Metanephros (tissue), 2 donors: Measurements from ENCODE around the genes PI4KA and LZTR1.

- RAMPAGE, long total RNA: no peak
Observed at GRCh38 chr22:20126635-20127669, 4.7 kb upstream of the ZDHHC8 start.

- RAMPAGE, long total RNA: no peak
Observed at GRCh38 chr22:20147320-20147931, 3.4 kb downstream of the CCDC188 start.

DNA sequence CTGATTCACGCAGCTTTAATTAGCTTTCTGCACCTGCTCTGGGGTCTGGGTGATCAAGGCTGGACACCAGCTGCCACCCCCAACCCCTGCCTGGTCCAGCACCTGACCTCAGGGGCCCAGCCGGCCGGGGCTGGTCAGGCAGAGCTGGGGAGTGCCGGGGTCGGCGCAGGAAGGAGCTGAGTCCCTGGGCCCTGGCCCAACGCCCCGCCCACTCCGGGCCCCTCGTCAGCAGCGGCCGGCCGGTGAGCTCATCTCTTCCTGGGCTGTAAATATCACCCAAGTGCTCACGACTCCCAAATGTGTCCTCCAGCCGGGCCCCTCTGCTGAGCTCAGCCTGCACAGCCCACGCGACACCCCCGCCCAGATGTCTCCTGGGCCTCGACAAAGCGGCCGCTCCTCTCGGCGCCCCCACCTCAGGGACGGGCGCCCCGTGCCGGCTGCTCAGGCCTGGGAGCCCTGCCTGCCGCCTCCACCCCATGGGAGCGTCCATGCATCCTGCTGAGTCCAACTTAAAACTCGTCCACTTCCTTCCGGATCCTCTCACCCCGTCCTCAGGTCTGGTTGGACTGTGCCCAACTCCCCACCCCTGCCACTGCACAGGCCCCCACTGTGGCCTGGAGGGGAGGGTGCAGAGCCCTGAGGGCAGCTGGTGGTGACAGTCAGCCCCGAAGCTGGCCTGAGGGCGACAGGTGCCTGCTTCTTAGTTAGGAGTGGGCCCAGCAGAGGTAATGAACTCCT, 29.0 kb downstream of the RTN4R start:
- RAMPAGE, long total RNA: no peak

DNA sequence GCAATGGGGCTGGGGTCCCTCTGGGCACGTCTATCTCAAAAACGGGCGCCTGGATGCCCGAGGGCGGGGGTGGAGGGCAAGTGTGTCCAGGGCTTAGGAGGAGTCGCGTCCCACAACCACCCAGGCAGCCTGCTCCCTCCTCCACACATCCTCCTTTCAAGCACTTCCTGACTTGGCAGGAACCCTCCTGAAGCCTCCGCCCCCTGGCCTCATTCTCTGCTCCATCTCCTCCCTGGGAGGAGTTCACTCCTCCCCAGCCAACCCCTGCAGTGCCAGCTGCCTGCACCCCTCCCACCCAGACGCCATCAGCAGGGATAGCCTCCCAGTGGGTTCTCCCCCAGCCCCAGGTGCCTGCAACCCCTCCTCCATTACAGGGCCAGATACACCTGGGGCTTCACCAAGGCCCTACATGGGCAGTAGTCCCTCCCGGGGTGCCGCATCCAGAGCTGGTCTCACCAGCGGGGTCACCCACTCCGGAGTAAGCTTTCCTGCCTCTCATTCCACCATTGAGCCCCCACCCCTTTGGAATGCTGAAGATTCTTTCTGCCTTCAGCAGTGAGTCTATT, 24.5 kb downstream of the RTN4R start:
- RAMPAGE, long total RNA: no peak

- RAMPAGE, long total RNA: no peak
Observed at GRCh38 chr22:20428917-20429976, 8.4 kb downstream of the SCARF2 start.

DNA sequence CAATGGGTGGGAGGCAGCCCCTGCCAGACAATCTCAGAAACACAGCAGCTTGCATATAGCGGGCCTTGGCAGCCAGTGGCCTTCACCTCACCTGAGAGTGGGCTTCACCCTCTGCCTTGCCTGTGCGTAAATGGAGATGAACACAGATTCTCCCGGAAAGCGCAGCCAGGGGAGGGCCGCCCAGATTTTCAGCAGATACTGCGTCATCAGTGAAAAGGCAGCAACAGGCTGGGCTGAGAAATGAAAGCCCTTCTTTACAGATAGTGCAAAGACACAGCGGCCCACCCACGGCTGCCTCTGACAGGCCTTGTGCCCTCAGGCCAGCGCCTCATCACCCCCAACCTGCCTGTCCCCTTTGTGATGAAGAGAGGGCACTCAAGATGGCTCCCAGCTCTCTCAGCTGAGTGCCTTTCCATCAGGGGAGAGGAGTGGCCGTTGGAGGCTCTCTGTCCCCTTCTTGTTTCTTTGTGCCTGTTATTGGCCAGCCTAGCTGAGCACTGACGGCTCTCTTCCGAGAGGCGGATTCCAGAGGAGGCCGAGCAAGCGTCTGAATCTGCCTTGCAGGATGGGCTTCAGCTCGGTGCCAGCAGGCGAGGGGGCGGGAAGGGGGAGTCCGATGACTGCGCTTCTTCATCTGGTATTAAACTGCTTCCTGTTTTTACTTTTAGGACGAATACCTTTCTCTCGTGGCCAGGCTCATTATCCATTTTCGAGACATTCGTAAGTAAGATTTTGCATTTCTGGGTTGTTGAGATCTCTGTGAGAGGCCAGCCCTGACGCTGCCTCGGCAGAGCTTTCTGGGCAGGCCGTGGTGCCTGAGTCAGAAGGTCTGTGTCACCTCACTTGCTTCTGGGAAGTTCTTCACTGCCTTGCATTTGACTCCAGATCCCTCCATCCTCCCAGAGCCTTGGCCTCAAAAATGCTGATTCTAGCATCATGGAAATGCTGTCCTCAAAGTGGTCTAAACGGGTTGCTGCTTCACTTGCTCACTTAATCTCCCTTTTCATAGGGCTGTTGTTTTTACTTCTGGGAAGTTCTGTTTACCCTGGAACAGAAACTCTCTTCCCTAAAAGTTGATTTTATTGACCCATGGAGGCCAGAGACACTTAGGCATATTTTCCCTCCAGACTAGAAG, 43.7 kb downstream of the MED15 start:
- RAMPAGE, long total RNA: no peak

DNA sequence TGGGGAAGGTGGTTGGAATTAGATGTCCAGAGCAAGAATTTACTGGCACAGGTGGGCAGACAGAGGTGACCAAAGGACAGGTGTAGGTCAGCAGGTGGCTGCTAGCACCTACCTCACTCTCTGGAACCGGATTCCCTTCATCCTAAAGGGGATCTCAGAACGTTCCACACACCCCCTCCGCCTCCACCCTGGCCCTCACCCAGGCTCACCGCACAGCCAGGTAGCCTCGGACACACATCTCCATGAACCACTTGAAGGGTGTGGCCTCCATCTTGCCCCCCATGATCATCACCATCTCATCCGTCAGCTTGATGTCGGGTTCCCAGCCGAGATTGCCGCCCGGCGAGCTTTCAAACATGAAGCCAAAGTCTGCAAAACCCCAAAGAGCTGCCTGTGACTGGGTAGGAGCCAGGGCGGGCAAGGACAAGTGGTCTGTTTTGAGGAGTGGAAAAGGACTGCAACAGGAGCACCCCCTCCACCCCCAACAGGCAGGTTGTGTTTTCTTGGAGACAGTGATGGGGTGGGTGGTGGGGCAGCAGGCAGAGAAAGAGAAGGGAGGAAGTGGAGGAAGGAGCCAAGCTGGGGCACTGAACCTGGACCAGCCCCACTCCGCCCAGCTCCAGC, 63.3 kb upstream of the SERPIND1 start:
- RAMPAGE, long total RNA: no peak

GRCh38 chr22:20786399-20787172, 12.7 kb downstream of the SERPIND1 start:
- RAMPAGE, long total RNA: no peak

DNA sequence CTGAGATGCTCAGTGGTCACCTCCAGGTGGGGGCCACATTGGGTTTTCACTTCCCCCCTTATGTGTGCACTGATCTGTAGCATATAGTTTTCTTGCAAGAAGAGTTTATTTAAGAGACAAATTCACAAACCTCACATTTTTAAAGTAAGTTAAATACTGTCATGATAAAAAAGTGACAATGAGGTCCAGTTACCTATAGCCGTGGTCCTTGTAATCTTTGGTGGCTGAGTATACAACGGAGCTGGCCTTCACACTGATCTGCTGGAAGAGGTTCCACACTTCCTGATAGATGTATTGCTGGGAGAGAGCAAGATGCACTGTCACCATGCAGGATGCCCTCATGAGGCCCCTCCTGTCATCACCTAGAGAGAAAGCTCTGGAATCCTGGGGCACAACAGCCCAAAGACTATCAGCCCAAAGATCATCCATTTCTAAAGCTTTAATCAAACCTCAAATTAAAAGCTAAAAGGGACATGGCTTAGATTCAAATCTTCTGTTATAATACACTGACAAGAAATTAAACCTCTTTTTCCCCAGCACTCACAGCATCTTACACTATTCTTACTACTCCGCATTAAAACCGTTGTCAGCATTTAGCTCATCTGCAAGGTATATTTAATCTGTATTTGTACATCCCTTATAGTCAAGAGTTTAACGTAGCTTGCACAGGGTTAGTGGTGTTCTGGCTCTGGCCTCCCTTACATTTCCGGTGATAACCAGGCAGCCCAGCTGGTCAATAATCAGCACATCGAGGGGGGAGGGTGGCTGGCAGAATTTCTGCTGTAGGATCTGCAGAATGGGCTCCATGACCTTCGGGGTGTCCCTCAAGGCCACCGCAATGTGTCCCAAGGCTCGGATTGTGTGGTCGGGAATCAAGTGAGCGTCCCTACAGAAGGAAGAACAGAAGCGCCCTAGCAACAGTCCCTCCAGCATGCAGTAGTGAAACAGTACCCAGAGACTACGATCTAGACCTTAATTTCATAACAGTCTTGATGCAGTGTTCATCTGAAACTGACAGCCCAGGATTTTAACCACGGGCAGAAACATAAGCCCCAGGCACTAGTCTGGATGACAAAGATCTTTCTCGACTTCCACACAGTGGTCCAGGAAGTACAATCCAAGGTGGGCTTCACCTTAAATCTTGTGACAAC, 24.9 kb downstream of the SERPIND1 start:
- RAMPAGE, long total RNA: no peak

- RAMPAGE, long total RNA: no peak
Observed at GRCh38 chr22:20858195-20858939, at the start of gene PI4KA. TSS of gene PI4KA (minus strand) at chr22:20858811.

GRCh38 chr22:20949462-20950386, 17.3 kb upstream of the AIFM3 start:
- RAMPAGE, long total RNA: no peak

DNA sequence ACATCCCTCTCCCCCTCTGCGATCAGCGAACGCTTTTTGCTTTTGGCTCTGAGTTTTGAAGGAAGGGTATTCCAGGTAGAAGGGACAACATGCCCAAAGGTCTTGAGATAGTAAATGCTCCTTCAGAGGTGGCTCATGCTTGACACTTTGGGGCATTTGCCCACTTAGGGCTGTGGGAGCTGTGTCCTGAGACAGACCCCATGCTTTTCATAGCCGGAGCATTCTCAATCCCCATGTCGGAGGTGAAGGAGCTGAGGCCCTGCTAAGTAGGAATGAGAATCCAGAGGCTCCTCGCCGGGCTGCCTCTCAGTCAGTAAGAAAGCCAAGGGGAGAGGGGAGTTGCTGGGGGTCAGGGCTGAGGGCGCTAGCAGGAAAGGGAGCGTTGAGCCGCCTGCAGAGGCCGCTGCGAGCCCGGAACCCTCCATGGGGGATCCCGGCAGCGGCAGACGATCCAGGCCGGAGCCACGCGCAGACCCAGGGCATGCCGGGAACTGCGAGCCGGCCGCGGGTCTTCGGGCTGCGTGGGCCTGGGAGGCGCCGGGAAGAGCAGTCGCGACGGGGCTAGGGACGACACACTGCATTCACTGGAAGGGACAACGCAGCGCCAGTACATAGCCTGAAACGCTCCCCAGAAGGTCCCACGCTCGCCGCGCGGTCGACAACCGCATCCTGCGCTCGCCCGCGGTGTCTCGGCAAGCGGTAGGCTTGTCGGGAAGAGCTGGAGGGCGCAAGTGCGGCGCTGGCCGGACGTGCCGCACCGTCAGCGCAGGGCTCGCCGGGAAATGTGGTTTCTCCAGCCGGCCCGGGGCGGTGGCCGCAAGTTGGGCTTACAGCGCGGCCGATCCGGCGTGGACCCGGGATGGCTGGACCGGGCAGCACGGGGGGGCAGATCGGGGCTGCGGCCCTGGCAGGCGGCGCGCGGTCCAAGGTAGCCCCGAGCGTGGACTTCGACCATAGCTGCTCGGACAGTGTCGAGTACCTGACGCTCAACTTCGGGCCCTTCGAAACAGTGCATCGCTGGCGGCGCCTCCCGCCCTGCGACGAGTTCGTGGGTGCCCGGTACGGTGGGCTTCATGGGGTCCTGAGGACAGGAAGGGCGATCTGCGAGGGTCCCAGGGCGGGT, at the start of gene LZTR1:
TSS of gene LZTR1 (plus strand) at position 785 of the 1,123 bp plus-strand sequence.
- RAMPAGE, long total RNA: no peak

GRCh38 chr22:20997111-20998114, 4.5 kb downstream of the THAP7 start:
- RAMPAGE, long total RNA: no peak

DNA sequence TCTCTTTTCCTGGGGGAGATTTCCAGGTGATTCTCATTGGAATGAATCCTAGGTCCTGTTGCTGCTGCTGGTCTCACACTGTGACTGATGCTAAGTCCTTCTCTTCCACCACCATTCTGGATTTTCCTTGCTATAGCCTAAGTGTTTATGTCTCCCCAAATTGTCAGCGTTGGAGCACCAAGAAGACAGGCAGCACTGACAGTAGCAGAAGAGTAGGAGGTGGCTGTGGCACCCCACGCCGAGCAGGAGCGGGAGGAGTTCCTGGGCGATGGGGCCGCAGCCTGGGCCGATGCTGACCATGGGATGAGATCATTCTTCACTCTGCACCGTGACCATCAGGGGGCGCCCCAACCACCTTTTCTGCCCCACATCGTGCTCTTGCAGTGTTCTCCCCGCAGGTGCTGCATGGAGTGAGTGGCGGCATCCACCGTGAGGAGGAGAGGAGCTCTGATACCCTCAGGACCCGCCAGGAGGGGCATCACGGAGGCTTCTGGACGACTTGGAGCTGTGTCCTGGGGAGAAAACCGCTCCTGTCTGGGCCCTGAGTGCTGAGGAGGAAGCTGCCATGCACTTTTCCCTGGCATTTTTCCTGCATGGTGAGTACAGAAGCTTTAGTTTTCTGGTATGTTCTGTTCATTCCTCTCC, 57.0 kb downstream of the LRRC74B start:
- RAMPAGE, long total RNA: no peak

- RAMPAGE, long total RNA: no peak
Observed at GRCh38 chr22:21760504-21761807, 25.4 kb upstream of the YPEL1 start.

DNA sequence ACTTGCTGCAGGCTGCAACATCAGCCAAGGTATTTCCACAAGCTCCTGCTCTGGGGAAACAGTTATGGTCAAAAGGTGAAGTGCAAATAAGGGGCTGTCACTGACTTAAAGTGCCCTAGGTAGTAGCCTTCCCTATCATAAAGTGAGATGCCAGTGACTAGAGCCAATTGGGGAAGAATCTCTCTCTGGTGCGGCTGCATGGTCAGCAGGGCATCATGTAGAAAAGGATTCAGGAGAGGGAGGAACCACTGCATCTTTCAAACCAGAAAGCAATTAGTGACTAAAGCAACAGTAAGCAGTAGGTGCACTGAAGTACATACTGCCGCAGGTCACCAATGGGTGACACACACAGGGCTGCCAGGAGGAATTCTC, 28.1 kb upstream of the YPEL1 start:
- RAMPAGE, long total RNA: no peak

- RAMPAGE, long total RNA: no peak
Observed at GRCh38 chr22:21810773-21811208, 56.7 kb downstream of the MAPK1 start.

GRCh38 chr22:21946823-21948112, 5.4 kb downstream of the PPM1F start:
- RAMPAGE, long total RNA: no peak

DNA sequence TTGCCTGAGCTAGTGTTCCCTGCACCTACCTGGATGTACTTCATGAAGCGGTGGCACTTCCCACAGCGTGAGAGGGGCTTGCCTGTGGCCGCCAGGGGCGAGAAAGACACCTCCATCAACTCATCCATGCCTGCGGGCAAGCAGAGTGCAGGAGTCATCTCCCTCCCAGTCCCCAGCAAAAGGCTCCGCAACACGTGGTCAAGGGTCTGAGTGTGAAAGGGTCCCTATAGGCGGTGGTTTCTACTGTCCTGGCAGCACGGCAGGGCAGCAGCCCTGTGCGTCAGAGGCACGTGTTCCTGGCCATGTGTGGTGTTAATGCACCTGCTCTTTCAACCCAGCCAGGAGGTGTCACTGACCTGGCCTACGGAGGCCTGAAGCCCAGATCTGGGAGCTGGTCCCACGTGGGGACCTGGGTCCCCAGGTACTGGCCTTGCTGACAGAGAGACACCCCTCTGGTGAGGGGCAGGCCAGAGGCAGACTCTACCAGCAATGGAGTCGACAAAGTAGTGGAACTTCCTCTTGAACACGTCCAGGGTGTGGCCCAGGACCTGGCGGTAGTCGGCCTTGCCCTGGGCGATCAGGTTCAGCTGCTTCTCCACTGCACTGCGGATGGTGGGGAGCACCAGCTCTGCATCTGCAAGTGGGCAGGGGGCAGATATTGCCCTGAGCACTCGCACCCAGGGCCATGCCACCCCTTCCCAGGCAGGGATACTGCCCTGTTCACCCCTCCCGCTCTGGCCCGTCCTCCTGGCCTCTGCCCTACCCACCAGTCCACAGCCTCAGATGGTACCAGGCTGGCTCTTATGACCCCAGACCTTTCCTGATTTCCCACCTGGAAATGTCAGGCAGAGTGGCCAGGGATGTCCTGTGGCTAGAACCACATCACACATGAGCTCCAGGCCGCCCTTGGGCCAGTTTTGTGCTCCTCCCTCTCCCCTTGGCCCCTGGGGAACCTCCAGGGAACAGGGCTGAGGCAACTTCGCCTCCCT, 6.7 kb upstream of the PPM1F start:
- RAMPAGE, long total RNA: no peak

DNA sequence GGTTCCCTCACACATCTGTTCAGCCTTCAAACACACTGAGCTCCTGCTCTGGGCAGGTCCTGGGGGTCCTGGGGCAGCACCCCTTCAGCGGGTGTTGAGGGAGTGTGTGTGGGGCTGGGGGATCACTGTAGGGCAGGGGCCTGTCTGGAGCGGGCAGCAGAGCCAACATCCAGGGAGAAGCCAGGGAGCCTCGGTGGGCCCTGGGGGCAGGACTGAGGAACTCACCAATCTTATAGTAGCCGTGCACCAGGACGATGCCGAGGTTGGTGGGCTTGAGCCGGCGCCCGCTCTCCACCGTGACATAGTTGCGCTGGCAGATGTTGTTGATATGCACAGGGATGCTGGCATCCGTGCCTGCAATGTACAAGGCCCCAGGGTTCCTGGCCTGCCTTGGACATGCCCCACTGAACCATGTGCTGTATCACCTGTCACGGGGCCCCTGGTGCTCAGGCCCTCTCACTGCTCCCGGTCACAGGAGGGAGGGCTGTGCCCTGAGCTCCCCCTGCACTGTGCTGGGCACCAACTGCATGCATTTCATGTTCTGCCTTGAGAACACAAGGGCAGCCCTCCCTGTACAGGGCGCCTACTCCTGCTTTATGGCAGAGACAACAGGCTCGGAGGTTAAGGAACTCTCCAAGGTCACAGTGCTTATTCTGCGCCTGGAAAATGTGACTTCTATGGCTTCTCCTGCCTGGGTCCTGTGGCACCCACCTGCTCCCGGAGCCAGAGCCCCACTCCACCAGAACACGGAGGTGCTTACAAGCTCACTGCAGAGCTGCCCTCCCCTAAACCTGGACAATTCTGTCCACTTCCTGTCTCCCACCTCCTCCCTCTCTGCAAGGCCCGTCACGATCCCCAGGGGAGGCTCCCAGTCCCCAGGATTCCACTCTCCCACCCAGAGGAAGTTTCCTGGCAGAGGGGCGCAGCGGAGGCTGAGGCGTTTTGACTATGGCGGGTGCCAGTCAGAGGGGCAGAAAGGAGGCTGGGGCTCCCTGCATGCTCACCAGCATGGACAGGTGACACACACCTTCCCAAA, 7.8 kb upstream of the PPM1F start:
- RAMPAGE, long total RNA: no peak